Mesangial cell (primary cell): Measurements from ENCODE around the gene STARD3NL.

DNA sequence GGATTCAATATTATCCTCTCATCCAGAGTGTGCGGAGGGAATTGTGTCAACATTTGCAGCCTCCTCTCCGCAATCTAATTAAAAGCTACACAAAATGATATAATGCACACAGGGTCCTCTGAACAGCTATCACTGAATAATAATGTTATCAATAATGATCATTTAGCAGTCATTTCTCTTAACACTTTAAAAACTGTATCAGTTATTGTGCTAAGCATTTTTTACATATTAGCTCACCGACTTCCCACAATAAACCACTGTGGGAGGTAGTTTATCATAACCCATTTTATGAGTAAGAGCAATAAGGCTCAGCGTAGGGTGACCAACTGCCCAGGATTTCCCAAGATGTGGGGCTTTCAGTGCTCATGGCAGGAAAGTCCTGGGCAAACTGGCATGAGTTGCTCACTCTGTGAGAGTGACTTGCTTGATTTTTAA is 65.8 kb downstream of the AOAH start:
- RAMPAGE, long total RNA: no peak

DNA sequence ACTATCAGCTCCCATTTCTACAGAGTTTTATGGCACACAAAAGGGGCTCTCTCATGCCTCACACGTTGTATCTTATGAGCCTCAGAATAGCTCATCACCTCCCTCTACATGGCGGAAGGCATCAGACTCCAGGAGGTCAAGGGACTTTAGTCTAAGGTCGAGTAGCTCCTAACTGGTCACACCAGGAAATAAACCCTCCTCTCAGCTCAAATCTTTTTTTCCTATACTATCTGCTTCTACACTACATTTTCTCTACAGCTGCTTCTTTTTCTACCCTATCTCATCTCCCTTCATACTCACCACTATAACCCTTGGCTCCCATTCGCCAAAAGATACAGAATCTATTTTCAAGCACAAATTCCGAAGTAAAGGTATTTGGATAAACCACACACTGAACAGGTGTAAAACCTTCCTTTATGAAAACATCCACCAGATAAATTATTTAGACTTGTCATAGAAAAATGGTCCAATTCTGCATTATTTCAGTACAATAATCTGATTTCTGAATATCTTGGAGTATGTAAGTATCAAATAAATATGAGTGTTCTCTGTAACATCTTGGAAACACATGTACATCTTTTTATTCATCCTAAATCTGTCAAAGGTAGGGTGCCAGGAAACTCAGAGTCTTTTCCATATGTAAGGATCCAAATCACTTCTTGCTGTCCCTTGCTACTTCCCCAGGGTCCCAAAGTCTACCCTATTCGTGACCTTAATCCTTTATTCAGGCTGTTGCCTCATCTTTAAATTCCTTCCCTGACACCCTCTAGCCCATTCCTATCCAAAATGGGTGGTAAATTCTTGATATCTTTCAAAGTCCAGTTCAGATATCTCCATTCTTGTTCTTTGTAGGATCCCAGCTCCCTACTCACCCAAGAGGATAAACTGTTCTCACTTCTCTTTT is 231.0 kb upstream of the AOAH start:
- RAMPAGE, long total RNA: no peak

DNA sequence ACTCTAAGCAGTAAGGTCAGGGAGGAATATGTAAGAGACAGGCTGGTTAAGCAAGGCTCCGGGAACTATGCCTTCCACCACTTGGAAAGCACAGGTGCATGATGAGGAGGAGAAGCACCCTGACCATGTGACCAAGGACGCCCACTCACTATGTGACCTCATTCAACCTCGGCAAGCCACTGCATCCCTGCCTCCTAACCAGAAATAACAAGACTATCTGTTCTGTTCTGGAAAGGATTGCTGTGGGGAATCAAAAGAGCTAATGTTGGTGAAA is 218.4 kb downstream of the ELMO1 start:
- RAMPAGE, long total RNA: no peak

DNA sequence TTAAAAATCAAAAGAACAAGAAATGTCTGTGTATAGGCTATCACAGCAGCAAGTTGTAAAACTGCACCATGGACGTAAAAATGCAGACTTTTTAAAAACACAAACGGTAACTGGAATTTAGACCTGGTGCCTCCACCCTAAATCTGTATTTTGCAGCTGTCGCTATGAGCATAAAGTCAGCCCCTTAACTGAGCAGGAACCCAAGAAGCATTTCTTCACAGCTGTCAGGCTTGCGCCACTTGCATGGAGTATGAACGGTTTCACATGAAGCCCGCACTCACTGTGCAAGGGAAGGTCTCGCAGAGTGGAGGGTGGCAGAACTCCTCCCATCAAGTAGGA is 58.6 kb downstream of the ELMO1 start:
- RAMPAGE, long total RNA: no peak

GRCh38 chr7:37425807-37426484 is 22.7 kb downstream of the ELMO1 start:
- RAMPAGE, long total RNA: no peak

GRCh38 chr7:37446271-37446743 is 2.4 kb downstream of the ELMO1 start:
- RAMPAGE, long total RNA: no peak

- RAMPAGE, long total RNA: no peak
Measured at GRCh38 chr7:37480511-37481176, 32.0 kb upstream of the ELMO1 start.

GRCh38 chr7:37511711-37512386 is 63.2 kb upstream of the ELMO1 start:
- RAMPAGE, long total RNA: no peak

- RAMPAGE, long total RNA: no peak
Measured at GRCh38 chr7:37690151-37690530, 6.6 kb downstream of the GPR141 start.

- RAMPAGE, long total RNA: start-site peak on the plus strand at chr7:38178294-38178392, 535 reads
Measured at GRCh38 chr7:38177584-38178694, at the start of gene STARD3NL. STARD3NL (plus strand) TSS chr7:38178245.

- RAMPAGE, long total RNA: no peak
Measured at GRCh38 chr7:38273115-38273717, 95.2 kb downstream of the STARD3NL start.

DNA sequence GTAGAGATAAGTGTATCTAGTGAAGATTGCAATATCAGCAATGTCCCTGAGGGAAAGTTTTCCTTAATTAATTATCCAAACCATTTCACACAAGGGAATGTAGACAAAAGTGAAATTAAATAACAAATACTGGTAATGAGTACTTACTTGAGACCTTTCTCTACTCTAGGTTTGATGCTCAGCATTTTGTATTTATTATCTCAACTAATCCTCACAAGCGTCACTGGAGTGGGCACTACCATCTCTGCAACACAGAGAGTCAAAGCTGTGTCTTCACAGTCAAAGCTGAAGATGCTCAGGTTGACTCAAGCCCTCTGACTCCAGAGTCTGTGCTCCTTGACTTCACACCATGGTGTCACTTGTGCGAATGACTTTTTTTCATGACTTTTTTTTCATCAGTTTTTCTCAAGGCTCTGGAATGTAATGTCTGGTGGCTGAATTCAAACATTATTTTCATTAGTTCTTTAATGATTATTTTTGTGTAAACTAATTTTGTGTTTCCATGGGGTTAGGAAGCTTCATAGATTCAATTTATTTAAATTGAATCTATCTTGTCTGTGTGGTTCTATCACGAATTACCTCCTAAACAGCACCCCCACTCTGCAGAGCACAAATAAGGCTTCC is 125.8 kb downstream of the STARD3NL start:
- RAMPAGE, long total RNA: no peak

DNA sequence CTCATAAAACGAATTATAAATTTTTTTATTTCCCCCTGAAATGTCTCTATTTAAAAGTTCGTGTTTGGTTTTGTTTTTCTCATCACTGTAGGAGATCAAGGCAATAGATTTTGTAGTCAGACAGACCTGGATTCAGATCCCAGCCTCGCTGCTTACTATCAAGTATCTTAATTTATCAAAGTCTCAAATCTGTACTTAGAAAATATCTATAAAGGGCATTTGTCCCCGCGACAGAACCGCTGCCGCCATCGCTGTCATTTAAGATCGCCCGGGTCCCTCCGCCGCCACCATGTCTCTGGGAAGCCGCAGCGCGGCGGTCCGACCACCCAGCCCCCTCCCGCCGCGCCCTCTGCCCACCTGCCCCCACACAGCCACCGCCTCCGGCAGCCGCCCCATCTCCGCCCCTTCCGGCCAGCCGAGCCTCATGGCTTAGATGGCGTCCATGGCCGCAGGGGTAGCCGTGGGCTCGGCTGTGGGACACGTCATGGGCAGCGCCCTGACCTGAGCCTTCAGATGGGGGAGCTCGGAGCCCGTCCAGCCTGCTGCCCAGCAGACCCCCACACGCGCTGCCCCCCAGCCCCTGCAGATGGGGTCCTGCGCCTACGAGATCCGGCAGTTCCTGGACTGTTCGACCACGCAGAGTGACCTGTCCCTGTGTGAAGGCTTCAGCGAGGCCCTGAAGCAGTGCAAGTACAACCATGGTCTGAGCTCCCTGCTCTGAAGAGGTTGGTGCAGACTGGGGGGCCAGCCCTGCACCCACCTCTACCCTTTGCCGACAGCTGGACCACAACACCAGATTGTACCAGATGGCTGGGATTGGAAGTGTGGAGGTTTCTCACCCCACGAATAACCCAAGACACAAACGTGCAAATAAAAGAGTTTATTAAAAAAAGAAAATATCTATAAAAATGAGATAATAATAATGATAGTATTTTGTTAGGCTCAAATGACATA is 133.3 kb downstream of the STARD3NL start:
- RAMPAGE, long total RNA: no peak

GRCh38 chr7:38318557-38319454 is 140.8 kb downstream of the STARD3NL start:
- RAMPAGE, long total RNA: no peak

GRCh38 chr7:38521324-38521556 is 109.9 kb downstream of the AMPH start:
- RAMPAGE, long total RNA: no peak

GRCh38 chr7:38975867-38976766 is 1.6 kb upstream of the POU6F2 start:
- RAMPAGE, long total RNA: no peak

DNA sequence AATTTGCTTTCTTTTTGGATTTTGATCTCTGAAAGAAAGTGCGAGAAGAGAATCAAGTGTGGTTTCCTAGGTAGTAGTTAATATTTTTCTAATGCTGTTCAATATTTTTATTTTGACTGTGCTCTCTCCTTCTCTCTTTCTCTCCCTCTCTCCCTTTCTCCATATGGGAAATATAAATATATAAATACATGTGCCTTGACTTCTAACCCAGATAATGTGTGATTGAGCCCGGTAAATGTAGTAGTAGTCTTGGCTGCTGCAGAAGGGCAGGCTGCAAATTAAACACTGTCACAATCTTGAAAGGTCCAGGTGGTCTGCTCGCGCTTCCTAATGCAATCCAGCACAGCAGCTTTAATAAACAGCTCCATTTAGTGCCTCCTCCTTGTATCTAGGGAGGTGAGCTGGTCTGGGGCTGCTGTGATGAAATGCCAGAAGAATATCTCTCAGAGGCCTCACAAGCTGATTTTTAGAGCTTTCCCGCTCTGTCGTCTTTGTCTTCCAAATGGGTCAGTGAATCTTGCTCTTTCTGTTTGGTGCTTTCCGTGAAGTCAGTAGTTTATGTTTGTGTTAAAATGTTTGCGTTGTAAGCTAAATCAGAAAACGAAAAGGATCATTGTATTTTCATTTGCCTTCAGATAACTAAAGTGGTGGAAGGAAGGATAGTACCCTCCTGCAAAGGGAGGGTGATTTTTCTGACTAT is 790 bp downstream of the POU6F2 start:
- RAMPAGE, long total RNA: no peak

DNA sequence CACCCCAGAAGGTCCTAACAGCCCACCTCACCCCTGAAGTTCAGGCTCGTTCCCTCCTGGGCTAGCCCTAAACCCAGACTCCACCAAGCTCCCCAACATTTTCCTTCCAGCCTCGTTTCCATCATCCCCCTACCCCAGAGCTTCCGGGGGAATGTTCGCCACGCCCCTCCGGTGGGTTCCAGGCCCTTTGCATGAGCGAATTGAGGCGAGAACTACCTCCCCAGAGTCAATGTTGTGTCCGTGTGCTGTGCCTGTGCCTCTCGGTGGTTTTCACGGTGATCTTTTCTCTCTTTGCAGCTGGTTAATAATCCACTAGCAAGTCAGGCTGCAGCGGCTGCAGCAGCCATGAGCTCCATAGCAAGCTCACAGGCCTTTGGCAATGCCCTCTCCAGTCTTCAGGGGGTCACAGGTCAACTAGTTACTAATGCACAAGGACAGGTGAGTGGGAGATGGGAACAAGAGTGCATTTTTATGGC is 159.9 kb upstream of the YAE1 start:
- RAMPAGE, long total RNA: no peak

GRCh38 chr7:39631662-39631986 is 8.3 kb downstream of the RALA start:
- RAMPAGE, long total RNA: no peak

- RAMPAGE, long total RNA: no peak
Measured at GRCh38 chr7:39725670-39726168, 102.3 kb downstream of the RALA start.